Tibial nerve (tissue), 3 donors: ENCODE data around the genes IGLL1, RGL4 and SUSD2.

DNA sequence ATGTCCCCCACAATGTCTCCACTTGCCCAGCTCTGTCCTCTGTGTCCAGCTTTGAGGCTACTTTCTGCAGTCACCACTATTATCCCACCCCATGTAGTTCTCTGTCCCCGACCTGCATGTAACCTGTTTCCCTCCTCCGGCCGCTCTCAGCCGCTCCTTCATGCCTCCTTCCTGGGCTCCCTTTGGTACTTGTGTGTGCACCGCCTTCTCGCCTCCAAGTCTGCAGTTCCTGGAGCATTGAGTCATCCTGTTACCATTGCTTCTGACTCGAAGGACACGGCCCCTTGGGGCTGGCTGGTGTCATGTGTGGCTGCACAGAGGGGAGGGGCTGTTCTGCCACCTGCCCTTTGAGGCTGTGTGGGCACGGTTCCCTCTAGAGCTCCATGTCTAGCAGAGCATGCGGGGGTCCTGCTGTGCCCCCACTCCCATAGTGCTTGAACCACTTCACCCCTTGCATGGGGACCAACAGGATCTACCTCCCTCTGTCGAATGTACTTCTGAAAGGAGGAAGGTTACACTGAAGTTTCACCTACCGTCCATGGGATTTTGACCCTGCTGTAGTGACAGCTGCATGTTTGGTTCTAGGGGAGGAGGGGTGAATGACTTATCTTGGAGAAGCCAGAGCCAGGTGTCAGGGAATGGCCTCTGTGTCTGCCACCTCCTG lies 39.6 kb downstream of the BCR start:
- PRO-cap, result no peak
- RAMPAGE, long total RNA, 3 experiments, result no peak in any of the 3 experiments

GRCh38 chr22:23255103-23255517 lies 74.8 kb downstream of the BCR start:
- PRO-cap, result no peak
- RAMPAGE, long total RNA, 3 experiments, result no peak in any of the 3 experiments

- PRO-cap, result no peak
- RAMPAGE, long total RNA, 3 experiments, result start-site peak on the plus strand in 2 of 3 experiments, at chr22:23262604-23263510 at its widest, 30 reads per replicate
These were observed 82.5 kb downstream of the BCR start for GRCh38 chr22:23262446-23263583.

DNA sequence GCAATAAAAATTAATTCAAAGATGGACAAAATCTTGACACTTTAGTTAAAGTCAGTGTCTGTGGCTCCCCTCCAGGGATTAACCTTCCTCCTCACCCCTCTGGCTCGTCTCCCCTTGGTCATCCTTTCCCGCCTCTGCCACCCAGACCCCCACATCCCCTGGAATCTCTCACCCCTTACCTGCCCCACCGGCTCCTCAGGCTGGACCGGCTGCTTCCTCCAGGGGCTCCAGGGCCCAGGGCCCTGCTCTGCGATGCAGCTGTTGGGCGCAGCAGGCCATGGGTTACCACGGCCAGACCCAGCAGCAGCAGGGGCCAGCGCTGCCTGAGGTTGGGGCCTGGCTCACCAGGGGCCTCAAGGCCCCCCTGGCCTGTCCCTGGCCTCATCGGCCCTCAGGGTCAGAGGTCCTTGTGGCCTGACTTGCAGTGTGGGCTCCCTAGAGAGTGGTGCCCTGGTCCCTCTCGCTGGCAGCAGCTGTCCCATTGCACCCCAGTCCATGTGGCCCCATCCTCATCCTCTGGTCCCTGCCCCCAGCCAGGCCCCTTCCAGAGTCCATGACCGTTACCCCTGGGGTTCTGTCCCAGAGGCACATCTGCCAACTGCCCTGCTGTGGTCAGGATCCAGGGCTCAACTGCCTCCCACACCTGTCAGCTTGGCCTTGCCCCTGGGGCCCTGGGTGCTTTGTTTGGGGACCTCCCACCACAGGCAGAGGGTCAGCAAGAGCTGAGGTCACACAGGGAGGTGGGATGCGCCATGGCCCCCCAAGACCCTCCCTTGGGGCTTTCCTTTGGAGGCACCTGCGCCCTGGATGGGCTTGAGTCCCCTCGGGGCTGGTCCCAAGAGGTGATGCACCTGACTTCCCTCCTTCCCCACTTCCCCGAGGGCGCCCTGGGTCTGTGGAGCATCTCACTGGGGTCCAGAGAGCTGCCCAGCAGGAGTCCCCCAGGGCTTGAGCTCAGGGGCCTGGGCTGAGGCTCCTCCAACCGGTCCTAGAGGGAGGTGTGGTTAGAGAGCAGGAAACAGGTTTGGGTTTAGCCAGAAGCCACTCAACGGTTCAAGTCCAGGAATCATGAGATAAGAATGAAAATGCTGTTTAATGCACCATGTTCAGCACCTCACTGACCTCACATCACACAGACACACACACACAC lies at the start of gene IGLL1:
IGLL1 (minus strand) TSS at position 485 of the 1,150 bp plus-strand sequence.
- PRO-cap, result no peak
- RAMPAGE, long total RNA, 3 experiments, result no peak in any of the 3 experiments

DNA sequence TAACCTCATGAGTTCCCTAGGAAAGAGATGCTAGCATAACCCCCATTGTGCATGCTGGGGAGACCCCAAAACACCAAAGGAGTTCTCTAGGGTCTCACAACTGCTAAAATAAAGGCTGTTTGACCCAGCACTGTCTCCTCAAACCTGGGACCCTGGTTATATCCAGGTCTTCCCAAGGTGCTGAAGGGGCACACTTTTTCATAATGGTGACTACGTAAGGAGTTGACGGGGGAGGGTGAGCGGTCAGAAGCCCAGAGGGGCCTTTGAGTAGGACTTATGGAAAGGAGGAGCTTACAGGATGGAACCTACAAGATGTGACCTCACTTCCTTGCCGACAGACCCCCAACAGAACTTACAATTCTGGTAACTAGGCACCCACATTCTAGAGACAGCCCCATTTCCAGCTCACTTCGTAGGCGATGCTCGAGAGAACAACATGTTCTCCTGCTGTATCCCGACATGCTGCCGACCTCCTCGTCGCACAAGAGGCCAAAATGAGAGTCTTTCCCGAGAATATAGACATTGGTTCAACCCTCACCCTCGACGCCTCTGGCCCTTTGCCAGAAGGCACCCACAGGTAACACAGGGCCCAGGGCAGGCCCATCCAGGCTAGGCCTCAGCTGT lies 3.0 kb upstream of the RGL4 start:
- PRO-cap, result no peak
- RAMPAGE, long total RNA, 3 experiments, result no peak in any of the 3 experiments

- PRO-cap, result no peak
- RAMPAGE, long total RNA, 3 experiments, result no peak in any of the 3 experiments
These were observed at the start of gene RGL4 for GRCh38 chr22:23690624-23691202. RGL4 (plus strand) TSS chr22:23691013.

DNA sequence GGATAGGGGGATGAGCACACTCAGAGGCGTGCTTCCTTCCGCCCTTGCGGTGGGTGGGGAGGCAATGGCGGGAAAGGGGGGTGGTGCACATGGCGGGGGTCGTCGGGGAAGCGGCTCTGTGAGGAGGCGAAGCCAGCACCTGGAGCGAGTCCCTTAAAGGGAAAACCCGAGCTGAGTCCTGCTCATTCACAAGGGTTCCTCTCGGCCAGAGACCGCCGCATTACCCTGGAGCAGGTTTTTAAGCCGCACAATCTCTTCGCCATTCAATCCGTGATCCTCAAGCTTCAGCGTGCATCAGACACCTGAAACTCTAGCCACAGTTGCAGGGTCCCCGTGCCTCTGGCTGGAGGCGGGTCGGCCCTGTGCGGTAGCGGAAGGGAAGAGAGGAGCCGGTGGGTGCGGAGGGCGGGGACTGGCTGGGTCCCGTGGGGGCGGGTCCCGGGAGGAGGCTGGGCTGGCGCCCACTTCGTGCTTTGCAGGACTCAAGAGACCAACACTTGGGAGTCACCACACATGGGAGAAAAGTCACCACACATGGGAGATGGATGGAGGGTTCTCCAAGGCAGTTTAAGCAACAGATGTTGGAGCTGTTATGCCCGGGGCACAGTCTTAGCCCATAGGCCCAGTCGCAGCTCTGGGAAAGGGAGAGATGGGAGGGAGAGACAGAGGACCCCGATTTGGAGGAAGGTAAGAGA lies 717 bp downstream of the C22orf15 start:
- PRO-cap, result no peak
- RAMPAGE, long total RNA, 3 experiments, result no peak in any of the 3 experiments

DNA sequence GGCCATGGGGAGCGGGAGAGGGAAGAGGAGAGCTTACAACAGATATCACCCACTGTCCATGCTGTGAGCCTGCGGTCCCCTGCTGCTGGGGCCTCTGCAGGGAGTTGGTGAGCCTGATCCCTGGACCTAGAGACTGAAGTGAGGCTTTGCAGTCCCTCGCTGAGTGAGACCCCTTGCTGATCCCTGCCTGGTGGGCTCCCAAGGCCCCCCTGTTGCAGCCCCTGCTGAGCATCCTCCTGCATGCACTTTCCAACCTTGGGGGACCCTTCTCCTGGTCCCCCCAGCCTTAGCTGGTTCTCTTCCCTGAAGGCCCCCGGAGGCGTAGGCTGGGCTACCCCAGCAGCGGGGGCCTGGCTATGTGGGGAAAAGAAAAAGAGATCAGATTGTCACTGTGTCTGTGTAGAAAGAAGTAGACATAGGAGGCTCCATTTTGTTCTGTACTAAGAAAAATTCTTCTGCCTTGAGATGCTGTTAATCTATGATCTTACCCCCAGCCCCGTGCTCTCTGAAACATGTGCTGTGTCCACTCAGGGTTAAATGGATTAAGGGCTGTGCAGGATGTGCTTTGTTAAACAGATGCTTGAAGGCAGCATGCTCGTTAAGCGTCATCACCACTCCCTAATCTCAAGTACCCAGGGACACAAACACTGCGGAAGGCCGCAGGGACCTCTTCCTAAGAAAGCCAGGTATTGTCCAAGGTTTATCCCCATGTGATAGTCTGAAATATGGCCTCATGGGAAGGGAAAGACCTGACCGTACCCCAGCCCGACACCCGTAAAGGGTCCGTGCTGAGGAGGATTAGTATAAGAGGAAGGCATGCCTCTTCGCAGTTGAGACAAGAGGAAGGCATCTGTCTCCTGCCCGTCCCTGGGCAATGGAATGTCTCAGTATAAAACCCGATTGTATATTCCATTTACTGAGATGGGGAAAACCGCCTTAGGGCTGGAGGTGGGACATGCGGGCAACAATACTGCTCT lies 12.8 kb downstream of the MIF start:
- PRO-cap, result no peak
- RAMPAGE, long total RNA, 3 experiments, result no peak in any of the 3 experiments

GRCh38 chr22:23909265-23909677 lies 15.1 kb downstream of the MIF start:
- PRO-cap, result no peak
- RAMPAGE, long total RNA, 3 experiments, result no peak in any of the 3 experiments

DNA sequence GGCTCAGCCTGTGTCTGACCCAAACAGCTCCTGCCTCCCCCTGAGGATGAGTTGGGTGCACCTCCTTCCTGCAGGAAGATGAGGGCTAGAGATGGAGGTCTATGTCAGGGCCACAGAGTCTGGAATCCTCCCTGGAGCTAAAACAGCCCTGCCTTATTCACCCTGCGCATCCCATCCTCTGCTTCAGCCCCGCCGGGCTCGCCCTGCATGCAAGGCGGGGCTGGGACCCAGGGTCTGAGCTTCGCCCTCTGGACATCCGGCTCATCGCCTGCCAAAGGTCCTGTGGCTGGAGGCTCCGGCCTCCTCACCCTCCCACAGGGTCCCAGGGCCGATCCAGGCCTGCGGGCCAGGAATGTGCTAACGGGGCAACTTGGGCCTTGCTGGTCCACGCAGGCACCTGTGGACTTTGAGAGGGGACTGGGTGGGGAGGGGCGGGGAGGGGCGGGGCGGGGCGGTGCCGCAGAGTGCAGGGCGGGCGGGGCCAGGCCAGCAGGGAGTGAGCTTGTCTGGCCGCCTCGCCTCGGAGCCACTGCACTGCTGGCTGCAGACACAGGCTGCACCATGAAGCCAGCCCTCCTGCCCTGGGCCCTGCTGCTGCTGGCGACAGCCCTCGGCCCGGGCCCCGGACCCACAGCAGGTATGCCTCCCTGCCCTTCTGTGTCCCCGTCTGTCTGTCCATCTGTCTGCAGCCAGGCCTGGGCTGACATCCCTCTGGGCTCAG lies at the start of gene SUSD2:
SUSD2 (plus strand) TSS at position 529 of the 721 bp plus-strand sequence.
- PRO-cap, result no peak
- RAMPAGE, long total RNA, 3 experiments, result start-site peak on the plus strand in 3 of 3 experiments, centred at positions 526 to 532 of the sequence, 30 to 43 reads per replicate

DNA sequence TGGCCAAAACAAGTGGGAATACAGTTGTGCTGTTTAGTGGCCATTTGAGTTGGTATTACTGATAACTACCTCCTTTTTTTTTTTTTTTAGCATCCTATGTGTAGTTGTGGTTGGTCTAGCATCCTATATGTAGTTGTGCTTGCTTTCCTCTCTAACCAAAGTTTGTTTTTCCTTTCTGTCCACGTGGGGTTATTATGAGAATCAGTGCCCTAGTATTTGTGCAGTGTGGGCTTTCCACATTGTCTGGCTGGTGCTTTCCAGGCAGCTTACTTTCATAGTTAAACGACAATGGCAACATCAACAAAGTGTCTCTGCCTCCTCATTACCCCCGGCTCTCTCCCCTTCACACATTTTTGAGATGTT lies 19.0 kb downstream of the SPECC1L start:
- PRO-cap, result no peak
- RAMPAGE, long total RNA, 3 experiments, result no peak in any of the 3 experiments

GRCh38 chr22:24402359-24402857 lies 25.0 kb upstream of the ADORA2A start:
- PRO-cap, result no peak
- RAMPAGE, long total RNA, 3 experiments, result no peak in any of the 3 experiments

GRCh38 chr22:24455671-24456254 lies 28.4 kb downstream of the ADORA2A start:
- PRO-cap, result no peak
- RAMPAGE, long total RNA, 3 experiments, result no peak in any of the 3 experiments

- PRO-cap, result no peak
- RAMPAGE, long total RNA, 3 experiments, result no peak in any of the 3 experiments
These were observed 1.8 kb upstream of the GGT1 start for GRCh38 chr22:24601339-24601512.

DNA sequence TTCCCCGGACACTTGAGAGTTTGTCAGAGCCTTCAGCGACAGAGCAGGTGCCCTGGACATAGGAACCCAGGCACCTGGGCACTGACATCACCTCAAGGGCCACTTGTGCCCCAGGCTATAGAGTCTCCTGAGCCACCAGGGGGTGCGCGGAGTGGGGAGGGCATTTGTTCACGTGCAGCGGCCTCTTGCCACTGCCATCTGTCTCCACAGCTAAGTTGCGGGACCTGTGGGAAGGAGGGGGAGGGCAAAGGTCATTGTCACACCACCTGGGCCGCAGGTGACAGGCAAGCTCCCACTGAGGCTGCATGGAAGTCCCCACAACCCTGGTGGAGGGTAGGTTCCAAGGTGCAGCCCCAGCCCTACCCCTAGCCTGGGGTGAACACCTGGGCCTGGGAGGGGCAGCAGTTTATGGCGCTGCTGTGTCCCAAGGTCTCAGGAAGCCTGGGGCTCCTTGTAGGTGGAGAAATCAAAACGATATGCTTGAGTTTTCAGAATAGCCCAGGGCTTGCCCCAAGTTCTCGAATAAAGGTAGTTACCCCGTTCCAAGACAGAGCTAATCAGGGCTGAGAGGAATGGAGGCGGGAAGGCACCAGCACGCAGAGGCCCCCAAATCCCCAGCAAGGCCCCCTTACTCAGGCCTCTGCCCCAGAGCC lies 79.4 kb downstream of the PIWIL3 start:
- PRO-cap, result no peak
- RAMPAGE, long total RNA, 3 experiments, result no peak in any of the 3 experiments

DNA sequence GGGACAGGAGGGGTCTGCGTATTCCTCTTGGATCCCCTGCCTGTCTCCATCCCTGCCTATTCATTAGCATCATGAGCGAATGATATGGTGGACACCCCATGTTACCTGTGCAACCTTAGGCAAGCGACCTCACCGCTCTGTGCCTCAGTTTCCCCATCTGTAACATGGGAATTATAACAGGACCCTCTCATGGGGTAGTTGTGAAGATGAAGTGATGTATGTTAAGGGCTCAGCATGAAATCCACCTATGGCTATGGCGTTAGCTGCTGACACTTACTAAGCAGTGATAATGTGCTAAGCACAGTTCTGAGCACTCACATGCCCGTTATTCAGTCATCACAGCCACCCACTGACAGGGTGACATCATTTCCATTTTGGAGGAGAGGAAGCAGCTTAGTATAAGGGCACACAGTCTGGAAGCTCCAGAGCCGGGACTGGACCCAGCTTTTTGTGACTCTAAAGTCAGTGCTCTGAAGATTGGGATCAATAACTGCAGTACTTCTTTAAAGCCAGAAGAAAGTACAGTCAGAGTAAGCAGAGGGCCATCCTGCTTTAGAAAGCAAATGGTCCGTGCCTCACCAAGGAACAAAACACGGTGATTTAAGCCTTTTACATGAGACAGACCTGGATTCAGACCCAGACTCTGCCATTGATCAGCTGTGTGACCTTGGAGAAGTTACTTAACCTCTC lies 61.3 kb downstream of the SGSM1 start:
- PRO-cap, result no peak
- RAMPAGE, long total RNA, 3 experiments, result no peak in any of the 3 experiments

DNA sequence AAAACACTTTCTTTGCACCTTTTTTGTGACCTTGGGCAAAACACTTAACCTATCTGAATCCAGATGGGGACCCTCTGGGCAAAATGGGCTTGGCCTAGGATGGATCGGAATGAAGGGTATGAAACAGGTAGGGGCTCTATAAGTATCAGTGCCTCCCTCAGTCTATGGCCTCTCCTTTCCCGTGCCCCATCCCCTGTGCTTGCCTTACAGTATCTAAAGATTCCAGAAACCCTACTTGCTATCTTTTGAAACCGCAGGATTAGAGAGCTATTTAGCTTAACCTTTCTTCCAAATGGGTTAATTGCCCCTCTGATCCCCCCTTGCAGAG lies 1.3 kb downstream of the KIAA1671 start:
- PRO-cap, result no peak
- RAMPAGE, long total RNA, 3 experiments, result no peak in any of the 3 experiments

DNA sequence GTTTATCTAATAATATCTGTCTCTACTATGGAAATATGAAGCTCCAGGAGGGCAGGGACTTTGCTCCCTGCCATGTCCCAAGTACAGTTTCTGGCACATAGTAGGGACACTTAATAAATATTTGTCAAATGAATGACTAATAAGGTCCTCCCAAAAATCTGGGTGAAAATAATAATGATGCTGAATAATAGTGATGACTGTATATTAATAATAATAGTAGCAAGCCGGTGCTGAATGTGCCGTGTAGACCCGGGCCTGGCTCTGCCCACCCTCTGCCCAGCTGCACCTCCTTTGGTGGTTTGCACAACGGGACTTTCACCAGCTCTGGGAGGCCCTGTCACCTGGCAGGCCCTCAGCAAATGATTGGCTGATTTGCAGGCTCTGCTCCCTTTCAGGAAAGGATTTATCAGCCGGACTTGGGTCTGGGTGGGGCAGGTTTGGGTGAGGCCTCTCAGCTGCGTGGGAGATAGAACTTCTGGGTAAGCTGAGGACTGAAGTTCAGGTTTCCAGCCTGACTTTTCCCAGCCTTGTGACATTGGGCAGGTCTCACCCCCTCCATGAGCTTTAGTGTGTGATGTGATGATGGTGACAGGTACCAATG lies 21.3 kb downstream of the KIAA1671 start:
- PRO-cap, result no peak
- RAMPAGE, long total RNA, 3 experiments, result no peak in any of the 3 experiments

GRCh38 chr22:25007698-25007951 lies 55.1 kb downstream of the KIAA1671 start:
- PRO-cap, result no peak
- RAMPAGE, long total RNA, 3 experiments, result no peak in any of the 3 experiments

- PRO-cap, result no peak
- RAMPAGE, long total RNA, 3 experiments, result no peak in any of the 3 experiments
These were observed 106.0 kb downstream of the KIAA1671 start for GRCh38 chr22:25058273-25059141.